Suprapubic skin (tissue), 4 donors: ENCODE results near the genes ABCD3 and ALG14.

DNA sequence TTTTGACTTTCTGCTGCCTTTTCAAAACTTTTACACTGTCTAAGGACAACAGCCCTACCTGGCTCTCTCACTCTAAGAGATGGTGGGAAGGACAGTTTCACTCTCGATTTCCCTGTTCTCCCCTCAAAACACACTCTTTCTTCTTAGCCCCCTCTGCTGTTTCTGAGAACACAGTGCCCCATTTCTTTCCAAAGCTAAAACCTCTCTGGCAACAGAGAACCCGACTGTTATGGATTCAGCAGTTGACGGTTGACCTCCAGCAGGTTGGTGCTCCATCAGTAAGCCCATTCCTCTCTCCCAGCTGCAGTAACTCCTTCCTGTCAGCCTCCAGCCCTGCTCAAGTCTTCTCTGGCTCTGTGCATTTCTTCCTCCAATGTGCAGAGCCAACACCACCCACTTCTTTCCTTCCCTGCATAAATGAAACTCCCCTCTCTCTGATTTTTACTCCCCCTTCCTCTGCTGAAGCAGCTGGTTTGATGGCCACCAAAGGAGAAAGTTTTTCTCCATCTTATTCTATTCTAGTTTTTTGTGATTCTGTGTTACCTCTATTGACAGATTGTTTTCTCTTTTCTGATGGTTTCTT is 88.1 kb upstream of the ABCD3 start:
- PRO-cap, result no peak
- RAMPAGE, long total RNA, 4 experiments, result no peak in any of the 4 experiments

GRCh38 chr1:94417879-94418584 is at the start of gene ABCD3:
Gene ABCD3 (plus strand): TSS chr1:94418389.
- PRO-cap, result bidirectional peak, plus-strand start at chr1:94418318, minus-strand start at chr1:94418218
- RAMPAGE, long total RNA, 4 experiments, result start-site peak on the plus strand in 2 of 4 experiments, at chr1:94418384-94418470 at its widest, 107 to 131 reads per replicate

- PRO-cap, result no peak
- RAMPAGE, long total RNA, 4 experiments, result no peak in any of the 4 experiments
Measured at GRCh38 chr1:94532158-94532644, 9.4 kb downstream of the F3 start.

DNA sequence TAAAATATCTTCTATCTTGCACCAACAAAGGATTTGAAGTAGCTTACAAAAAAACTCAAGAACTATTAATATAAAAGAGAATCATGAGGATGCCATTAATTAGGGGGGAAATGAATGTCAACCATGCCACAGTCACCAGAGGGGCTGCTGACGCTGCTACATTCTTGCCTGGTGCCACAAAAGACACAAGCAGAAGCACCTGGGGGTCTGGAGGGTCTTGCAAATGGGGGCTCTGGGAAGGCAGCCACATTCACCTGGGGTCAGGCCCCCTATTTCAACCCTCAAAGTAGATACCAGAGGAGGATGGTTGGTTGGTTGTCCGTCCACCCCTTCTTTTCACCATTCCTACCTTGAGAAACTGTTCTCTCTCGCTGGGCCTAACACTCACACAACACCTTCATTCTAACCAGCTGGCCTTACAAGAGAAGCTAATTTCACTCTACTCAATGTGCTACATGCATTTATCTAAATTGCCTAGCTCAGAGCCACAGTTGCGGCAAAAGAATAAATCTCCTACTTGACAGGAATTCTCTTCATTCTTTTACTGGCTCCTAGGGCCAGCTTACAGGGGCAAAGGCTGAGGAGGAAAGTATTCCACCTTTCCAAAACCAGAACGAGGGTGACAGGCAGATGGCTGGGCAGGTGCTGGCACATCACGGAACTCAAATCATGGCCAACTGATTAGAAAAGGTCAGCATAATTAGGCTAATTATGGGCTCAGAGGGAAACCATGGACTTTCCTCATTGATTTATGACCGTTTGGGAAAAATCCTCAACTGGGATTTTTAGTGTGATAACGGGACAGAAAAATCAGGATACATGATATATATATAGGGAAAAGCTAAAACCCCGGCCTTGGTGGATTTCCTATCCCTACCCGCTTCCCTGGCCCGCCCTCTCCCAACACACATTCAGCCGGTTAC is 6.5 kb downstream of the F3 start:
- PRO-cap, result no peak
- RAMPAGE, long total RNA, 4 experiments, result no peak in any of the 4 experiments

DNA sequence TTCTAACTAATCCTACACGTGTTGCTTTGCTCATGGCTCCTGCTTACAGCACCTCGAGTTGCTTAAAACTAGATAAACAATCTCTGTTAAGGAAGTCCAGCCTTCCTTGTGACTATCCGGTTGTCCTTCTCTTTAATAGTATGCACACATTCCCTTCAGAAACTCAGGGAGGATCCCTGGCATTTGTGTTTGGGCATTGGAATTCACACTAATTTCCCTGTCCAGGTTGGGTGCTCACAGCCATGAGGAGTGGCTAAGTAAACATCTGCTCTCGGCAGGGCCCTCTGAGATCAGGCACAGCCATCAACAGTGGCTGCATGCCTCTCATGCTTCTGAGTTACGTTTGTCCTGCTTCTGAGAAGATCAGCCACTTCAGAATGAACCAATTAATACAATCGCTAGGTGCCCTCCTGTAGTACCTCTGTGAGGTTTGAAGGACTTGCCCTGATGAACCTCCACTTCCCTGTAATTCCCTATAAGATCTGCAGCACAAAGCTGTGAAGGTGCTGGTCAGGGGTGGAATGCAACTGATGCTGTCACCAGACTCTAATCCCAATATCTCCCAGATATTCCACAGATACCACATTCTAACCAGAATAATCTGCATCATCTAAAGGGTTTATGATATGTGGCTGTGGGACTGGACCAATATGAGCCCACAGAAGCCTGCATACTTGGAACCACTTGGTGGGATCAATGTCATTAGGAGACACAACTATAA is 21.4 kb upstream of the F3 start:
- PRO-cap, result no peak
- RAMPAGE, long total RNA, 4 experiments, result start-site peak on the plus strand in 1 of 4 experiments, centred at position 452 of the sequence, 5 reads per replicate

DNA sequence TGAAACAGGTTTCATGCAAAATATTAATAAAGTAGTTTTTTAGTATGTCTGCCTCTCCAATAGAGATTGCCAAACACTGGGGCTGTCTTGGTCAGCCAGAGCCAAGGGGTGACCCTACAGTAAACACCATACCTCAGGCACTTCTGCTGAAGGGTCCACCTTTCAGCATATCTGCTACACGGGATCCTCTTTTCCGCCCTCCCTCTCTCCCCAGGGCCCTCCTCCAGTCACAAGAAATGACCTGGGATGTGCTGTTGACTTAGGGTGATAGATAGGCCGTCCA is 48.5 kb upstream of the F3 start:
- PRO-cap, result no peak
- RAMPAGE, long total RNA, 4 experiments, result no peak in any of the 4 experiments

- PRO-cap, result no peak
- RAMPAGE, long total RNA, 4 experiments, result no peak in any of the 4 experiments
Measured at GRCh38 chr1:94648194-94648839, 106.8 kb upstream of the F3 start.

GRCh38 chr1:94949508-94950320 is 22.8 kb upstream of the CNN3 start:
- PRO-cap, result no peak
- RAMPAGE, long total RNA, 4 experiments, result no peak in any of the 4 experiments

GRCh38 chr1:94955637-94956536 is 29.0 kb upstream of the CNN3 start:
- PRO-cap, result no peak
- RAMPAGE, long total RNA, 4 experiments, result no peak in any of the 4 experiments

GRCh38 chr1:94962418-94963215 is 35.7 kb upstream of the CNN3 start:
- PRO-cap, result no peak
- RAMPAGE, long total RNA, 4 experiments, result no peak in any of the 4 experiments

GRCh38 chr1:95013871-95014496 is 58.8 kb downstream of the ALG14 start:
- PRO-cap, result no peak
- RAMPAGE, long total RNA, 4 experiments, result no peak in any of the 4 experiments

DNA sequence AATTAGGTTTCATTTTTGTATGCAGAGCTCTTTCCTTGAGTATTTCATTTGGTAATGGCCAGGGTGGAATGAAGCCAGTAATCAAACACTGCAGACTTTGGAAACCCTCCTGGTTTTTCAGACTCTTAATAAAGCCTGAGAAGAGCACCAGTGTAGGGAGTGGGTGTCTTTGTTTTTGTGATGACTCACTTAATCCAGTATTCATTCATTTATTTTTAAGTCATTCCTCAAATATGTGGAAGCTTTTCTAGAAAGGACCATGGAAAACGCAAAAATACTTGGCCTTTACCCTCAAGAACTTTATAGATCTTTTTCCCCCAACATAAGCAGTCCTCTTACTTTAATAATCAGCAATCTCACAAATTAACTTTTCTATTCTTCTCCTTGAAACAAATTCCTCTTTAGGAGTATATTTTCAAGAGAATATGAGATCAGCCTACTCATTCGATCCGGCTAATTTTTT is 49.0 kb downstream of the ALG14 start:
- PRO-cap, result no peak
- RAMPAGE, long total RNA, 4 experiments, result no peak in any of the 4 experiments

DNA sequence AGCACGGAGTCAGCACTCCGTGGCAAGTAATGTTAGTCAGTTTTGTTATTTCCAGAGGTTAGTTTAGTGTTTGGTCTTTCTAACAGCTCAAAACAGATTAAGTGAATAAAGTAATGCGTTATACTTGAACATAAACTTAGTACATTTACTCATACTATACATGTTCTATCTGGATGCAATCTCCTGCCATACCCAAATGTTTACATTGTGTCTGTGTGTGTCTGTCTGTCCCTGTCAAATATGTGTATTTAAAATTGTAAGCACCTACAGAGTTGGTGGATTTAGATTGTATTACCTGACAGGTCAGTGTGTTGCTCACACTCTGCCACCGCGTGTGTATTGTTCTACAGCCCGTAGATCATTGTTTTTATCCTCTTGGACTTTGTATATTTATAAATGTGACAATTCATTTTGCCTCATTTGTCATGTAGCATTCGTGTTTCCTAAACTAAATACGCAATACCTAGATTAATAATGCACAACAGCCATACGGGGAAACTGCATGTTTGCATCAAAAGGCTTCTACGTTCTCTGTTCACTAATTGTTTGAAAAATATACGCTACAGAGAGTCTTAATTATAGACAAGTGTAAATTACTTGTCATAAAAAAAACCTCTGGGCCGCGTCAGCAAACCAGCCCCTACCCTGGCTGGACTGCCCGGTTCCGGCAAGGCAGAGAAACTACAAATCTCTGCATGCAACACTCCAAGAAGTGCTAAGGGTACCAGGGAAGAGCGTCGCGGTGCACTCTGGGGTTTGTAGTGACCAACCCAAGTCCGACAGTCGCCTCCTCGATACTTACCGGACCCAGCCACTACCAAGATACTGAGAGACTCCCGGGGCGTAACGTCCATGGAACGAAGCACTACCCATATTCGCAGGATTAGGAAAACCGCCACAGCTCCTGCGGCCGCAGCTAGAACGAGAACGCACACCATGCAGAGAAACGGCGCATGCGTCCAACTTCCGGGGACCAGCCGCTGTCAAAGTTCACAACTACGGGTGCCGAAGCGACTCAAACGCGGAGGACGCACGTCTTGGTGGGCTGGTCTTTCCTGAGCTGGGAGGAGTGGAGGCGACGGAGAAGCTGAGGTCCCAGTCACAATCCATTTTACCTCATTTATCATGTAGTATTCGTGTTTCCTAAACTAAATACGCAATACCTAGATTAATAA is at the start of gene ALG14:
Gene ALG14, minus strand, starts transcription at position 991 of the 1,175 bp plus-strand sequence.
- PRO-cap, result bidirectional peak, plus-strand start at position 715 of the sequence, minus-strand start at position 656 of the sequence; bidirectional peak, plus-strand start at position 1,058 of the sequence, minus-strand start at position 926 of the sequence
- RAMPAGE, long total RNA, 4 experiments, result start-site peak on the minus strand in 4 of 4 experiments, centred at positions 950 to 982 of the sequence, 24 to 149 reads per replicate

DNA sequence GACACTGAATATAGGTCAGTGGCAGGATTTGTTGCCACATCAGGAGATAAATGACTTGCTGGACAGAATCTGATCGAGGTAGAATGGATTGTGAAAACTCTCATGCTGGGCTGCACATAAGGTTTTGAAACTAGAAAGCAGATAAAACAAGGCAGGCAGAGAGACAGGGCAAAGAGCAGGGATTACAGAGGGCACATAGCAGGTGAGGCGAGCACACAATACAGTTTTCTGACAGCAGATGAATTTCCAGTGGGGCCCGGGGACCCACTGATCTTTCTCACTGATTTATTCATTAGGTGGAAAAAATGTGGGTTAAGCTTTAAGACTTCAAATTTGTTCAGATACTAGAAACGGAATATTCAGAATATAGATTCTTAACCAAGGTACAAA is 296.1 kb upstream of the PTBP2 start:
- PRO-cap, result no peak
- RAMPAGE, long total RNA, 4 experiments, result no peak in any of the 4 experiments

DNA sequence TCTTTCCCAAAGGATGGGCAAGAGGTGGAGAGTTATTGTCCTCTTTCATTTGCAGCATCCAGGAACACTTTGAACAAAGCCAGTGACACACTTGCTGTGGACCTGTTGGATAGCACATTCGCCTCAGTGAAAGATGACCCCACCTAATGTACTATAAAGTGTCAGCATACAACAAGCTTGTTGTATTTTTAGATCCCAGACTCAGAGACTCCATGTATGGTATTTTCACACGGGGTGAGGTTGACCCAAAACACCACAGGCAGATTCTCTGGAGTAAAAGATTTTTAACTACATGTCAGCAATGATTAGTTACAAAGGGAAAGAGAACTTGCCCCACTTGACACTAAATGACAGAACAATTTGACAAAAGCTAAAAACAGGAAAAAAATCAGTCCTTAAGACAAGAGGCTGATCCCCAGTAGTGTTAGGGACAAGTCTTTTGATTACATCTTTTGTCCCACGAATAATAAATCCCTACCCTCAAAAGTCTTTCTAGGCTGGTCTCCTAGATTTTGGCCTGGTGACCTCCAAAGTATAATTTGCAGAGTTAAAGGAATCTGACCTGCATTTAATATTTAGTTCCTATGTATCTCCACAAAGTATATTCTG is 273.9 kb downstream of the PTBP2 start:
- PRO-cap, result no peak
- RAMPAGE, long total RNA, 4 experiments, result no peak in any of the 4 experiments

DNA sequence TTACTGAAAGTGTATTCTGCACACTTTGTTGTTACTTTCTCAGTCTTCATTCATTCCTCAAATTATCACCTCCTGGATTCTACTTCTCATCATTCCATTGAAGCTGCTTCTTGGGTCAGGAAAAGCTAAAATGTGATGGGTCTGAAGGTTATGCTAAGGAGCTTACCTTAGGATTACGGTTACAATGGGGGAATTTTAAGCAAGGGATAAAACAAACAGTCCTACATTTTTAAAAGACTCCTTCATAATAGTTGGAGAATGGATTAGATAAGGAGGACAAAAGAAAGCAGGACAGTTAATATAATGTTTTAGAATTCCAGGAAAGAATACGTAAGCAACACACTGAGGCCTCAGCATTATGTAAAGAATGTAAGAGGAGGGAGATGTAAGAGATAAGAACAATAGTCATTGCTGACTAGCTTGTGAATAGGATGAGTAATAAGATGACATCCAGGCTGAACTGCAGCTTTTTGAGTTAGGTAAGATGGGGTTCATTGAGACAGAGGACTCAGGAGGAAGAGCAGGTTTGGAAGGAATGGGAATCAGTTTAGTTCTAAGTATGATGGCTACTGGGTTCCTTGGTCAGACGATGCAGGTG is 372.6 kb downstream of the PTBP2 start:
- PRO-cap, result no peak
- RAMPAGE, long total RNA, 4 experiments, result no peak in any of the 4 experiments

DNA sequence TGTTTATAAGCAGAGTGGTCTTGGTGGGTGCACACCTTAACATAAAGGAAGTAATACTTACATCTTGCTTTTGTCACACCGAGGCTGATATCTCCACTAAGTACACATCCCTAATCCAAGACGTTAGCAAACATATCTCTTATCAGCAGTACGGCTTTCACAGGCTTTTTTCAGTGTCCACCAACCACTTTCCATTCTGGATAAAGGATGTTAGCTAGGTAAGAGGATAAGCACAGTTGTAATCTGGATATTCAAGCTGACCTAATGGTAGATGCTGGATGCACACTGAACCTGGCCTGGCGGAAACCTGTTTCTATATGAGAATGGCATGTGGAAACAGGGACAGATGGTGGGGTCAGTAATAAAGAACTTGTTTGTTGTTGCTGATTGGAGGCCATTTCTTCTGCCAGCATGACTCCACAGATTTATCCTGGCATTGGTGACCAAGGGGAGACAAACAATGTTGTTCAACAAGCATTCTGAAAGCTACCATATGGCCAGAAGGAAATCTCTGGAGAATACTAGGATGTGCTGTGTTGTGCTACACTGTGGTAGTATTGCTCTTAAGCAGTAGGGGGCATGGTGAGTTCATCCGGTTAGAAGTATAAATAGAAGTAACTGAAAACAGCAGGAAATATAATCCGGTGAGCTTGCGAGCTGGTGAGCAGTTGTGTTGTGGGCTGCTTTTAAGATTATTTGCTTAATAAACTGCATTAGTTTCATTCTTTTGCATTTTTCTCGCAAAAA is 416.5 kb downstream of the PTBP2 start:
- PRO-cap, result no peak
- RAMPAGE, long total RNA, 4 experiments, result no peak in any of the 4 experiments

GRCh38 chr1:97208063-97208684 is 486.6 kb downstream of the PTBP2 start:
- PRO-cap, result no peak
- RAMPAGE, long total RNA, 4 experiments, result start-site peak on the minus strand in 1 of 4 experiments, at chr1:97208425-97208500 at its widest, 6 reads per replicate

DNA sequence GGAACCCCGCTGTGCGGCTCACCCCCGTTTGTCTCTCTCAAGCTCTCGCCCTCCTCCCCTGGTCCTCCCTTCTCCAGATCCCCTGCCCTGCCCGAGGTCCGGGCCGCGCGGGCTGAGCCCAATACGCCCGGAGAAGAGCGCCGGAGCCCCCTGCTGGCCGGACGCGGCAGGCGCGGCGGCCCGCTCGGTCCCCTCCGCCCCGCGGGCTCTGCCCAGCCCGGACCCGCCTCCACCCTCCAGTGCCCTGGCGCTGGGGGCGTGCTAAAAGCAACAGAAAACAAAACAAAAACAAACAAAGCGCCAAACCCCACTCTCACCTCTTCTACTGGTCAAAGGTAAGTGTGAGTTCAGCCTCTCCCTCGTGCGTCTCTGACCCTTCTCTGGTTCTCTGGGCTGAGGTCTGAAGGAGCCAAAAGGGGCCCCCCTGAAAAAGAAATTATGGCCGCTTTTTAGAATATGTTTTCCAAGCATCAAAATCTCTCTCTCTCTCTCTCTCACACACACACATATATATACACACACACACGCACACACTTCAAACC is 133.4 kb upstream of the DPYD start:
- PRO-cap, result no peak
- RAMPAGE, long total RNA, 4 experiments, result no peak in any of the 4 experiments

GRCh38 chr1:99441635-99442159 is 177.4 kb downstream of the PLPPR4 start:
- PRO-cap, result no peak
- RAMPAGE, long total RNA, 4 experiments, result no peak in any of the 4 experiments